Fibroblast of the aortic adventitia (primary cell): ENCODE measurements around a stretch of chr15.

DNA sequence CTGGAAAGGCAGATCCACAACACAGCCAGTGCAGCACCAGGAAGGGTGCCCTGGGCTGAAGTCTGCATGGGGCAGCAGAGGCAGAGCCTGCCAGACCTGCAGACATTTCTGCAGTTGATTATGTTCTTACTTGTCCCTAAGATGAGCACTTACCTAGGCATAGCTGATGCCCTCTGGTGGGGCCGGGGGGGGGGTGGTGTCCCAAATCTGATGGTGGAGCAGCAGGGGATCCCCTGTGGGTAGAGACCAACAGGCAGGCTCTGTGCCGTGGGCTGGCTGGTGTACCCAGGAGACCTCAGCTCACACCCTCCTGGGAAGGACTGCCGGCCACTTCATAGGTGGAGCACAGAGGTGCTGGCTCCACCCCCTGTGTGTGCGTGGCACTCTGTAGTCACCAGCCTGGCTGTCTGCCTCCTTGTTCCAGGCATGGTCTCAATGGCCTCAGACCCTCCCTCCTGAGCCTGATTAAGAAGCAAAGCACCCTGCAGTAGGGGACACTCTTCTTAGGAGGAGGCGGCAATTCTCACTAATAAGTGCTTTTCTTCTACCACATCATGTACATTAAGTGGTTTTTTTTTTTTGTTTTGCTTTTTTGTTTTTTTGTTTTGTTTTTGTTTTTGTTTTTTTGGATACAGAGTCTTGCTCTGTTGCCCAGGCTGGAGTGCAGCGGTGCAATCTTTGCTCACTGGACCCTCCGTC is 97.4 kb upstream of the KLF13 start:
- CAGE, long polyA plus RNA: no peak

DNA sequence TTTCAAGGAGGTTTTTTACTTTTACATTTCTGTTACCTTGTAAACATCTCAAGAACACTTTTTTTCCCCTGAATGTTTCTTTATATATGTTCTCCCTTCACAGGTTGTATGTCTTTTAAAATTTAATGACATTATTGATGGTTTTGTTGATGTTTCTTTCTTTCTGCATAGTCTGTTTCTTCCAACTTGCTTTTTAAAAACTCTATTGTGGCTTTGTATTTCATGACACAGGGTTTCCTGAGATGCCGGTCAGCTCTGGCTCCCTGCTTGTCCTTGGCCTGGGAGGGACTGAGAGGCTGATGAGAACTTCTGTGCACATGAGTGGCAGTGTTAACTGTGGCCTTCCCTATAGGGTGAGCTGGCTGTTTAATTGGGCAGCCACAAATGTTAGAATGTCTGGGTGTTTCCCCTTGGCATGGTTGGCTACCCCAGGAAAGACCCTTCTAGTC is 3.2 kb upstream of the KLF13 start:
- CAGE, long polyA plus RNA: no peak

DNA sequence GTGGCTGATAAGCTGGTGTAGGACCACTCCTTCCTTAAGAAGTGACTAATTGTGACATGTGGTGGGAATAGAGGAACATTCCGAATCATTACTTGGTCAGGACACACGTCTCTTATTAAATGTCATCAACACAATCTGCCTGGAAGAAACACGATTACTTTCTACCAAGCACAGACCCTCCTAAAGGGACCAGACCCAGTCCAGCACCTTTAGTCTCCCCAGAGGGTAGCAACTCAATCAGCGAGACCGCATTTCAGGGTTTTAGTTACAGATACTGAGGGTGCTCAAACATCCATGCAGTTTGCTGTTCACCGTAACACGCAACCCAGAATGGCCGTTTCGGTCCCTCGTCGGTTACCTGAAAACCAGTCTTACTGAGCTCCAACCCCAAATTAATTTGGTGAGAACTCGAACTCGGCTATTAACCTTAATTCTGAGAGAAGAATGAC is 1.6 kb upstream of the KLF13 start:
- CAGE, long polyA plus RNA: no peak

- CAGE, long polyA plus RNA: no peak
Measured at GRCh38 chr15:31329125-31329541, 2.5 kb downstream of the KLF13 start.

GRCh38 chr15:31354690-31355553 is 28.3 kb downstream of the KLF13 start:
- CAGE, long polyA plus RNA: no peak

GRCh38 chr15:31365458-31366247 is 39.0 kb downstream of the KLF13 start:
- CAGE, long polyA plus RNA: no peak

- CAGE, long polyA plus RNA: no peak
Measured at GRCh38 chr15:31440524-31441353, 114.1 kb downstream of the KLF13 start.

- CAGE, long polyA plus RNA: no peak
Measured at GRCh38 chr15:32342622-32343256, 60.4 kb downstream of the GOLGA8K start.

DNA sequence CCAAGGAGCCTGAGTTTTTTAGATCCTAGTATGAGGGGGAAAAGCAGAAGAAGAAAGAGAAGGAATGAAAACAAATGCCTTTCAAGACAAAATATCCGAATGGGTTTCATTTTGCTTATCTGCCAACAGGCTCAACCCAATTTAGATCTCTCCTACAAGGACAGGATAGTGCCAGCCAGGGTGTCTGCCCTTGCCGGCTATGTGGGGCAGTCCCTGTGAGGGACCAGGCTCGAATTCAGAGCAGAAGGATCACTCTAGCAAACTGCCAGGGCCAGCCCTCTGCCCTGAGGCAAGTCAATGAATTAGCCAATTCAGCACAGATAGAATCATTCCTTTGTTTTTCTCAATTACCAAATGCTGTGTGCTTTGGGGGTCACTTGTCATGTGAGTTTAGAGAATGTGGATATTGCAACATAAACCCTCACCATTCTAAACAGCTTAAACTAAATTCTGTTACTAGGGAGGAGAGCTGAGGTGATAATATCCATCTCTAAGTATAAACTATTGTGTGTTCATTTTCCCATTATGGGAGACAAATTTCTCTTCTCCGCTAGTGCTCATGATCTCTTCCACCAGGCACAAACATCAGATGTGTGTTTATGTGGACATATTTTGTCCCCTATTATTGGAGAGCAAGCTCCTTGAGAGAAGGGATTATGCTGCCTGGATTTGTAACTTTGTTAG is 28.7 kb downstream of the SCG5 start:
- CAGE, long polyA plus RNA: no peak

DNA sequence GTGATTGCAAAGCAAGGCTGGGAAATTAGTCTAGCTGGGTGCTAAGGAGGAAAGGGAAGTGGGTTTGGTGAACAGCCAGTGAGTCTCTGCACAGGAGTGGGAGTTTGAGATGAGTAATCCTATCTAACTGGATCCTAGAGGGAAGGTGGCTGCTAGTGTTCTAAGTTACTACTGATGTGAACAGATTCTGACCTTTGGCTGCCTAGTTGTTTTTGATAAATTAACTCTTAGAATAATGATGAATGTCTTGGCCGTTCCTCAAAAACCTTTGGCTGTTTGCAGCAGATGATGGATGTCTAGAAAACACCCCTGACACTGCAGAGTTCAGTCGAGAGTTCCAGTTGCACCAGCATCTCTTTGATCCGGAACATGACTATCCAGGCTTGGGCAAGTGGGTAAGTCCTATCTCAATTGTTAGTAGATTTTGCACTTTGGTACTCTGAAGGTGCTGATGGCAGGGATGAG is 33.5 kb upstream of the GREM1 start:
- CAGE, long polyA plus RNA: no peak

DNA sequence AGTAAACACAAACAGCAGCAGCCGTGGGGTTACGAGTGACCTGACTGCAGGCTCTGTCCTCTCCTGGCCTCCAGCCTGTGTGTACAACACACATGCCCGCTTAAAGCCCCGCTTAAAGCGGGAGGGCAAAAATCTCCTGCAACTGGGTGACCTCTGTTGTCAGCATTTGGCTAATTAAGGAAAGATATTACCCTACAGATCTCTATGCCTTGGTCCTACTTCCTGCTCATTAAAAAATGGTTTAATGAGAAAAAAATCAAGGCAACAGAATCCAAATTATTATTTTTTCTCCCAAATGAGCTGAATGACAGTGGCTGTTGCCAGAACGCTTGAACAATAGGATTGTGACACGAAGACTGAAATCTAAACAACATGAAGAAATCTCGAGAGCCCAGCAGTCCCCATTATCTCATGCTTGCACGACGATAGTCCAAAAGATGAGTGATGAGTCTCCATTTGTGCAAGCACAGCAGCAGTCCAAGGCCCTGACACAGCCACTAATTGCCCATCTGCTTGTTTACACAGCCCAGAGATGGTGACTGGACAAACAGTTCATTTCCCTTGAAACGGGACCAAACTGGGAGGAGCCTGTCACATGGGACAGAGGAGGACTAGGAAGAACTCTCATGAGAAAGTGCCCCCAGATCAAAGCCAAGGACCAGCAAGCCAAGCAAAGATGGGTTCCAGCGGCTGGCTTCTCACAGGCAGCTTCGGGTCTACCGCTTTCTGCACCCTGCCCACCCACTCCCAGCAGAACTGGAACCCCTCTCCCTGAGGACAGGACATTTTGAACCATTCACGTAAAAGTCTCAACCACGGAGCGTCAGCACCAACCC is 120.9 kb downstream of the GREM1 start:
- CAGE, long polyA plus RNA: no peak

GRCh38 chr15:32861832-32862311 is 144.1 kb downstream of the GREM1 start:
- CAGE, long polyA plus RNA: no peak

DNA sequence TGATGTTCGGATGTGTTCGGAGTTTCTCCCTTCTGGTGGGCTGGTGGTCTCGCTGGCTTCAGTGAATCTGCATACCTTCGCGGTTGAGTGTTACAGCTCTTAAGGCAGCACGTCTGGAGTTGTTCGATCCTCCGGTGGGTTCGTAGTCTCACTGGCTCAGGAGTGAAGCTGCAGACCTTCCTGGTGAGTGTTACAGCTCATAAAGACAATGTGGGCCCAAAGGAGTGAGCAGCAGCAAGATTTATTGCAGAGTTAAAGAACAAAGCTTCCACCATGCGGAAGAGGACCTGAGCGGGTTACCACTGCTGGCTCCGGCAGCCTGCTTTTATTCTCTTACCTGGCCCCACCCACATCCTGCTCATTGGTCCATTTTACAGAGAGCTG is 175.8 kb downstream of the FMN1 start:
- CAGE, long polyA plus RNA: no peak

DNA sequence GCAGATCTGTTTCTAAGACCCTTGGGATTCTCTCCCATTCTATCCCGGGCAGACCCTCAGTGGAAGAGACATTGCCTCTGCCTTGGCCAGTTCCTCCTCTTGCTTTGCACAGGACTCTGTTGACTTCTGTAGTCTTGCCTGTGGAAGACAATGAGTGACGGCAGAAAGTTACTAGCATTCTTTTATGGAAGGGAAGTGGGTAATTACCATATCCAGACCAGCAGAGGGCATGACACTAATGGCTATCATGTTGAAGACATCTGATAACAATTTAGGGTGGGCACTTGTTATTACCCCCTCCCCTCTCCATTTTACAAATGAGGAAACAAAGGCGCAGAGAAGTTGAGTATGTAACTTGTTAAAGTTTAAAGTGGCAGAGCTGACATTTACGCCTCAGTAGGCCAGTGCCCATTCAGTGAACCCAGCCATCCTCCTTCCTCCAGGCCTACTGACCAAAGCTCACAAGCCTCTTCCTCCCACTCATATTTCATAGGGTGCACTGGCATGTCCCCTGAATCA is 48.2 kb upstream of the FMN1 start:
- CAGE, long polyA plus RNA: no peak

GRCh38 chr15:33535055-33535364 is 224.2 kb downstream of the RYR3 start:
- CAGE, long polyA plus RNA: no peak

GRCh38 chr15:34335042-34335586 is 2.5 kb downstream of the SLC12A6 start:
- CAGE, long polyA plus RNA: no peak

DNA sequence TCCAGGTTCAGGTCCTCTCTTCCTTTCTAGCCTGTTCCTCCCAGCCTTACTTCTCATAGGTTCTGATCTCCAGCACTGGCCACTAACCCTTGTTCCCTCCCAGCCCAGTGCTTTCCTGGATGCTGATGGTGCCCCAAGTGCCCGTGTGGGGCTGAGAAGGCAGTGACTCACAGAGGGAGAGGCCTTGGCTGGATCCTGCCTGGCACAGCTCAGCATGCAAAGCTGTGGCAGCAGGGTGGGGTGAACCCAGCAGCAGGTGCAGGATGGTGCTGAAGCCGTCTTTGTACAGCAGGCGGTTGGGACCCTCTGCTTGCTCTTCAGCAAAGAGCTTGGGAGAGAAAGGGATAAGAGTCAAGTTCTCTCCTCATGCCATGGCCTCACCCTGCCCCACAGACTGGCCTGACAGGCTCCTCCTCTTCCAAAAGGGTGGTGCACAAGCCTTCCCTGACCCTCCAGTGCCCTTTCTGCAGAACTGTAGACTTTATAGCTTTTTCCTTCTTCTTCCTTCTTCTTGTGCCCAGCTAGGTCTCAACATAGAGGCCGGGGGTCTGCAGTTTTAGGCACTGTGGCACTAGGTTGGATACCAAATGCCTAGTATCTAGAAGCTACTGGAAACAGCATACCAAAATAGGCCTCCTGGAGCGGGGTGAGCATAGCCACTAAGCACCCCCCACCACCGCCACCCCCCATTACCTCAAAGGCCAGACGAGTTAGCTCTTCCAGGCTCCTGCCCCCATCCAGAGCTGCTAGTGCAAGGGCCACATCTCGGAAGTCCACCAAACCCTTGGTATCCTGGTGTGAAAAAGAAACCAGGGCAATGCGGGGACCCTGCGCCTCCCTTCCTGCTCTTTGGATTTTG is 7.3 kb downstream of the LPCAT4 start:
- CAGE, long polyA plus RNA: no peak

DNA sequence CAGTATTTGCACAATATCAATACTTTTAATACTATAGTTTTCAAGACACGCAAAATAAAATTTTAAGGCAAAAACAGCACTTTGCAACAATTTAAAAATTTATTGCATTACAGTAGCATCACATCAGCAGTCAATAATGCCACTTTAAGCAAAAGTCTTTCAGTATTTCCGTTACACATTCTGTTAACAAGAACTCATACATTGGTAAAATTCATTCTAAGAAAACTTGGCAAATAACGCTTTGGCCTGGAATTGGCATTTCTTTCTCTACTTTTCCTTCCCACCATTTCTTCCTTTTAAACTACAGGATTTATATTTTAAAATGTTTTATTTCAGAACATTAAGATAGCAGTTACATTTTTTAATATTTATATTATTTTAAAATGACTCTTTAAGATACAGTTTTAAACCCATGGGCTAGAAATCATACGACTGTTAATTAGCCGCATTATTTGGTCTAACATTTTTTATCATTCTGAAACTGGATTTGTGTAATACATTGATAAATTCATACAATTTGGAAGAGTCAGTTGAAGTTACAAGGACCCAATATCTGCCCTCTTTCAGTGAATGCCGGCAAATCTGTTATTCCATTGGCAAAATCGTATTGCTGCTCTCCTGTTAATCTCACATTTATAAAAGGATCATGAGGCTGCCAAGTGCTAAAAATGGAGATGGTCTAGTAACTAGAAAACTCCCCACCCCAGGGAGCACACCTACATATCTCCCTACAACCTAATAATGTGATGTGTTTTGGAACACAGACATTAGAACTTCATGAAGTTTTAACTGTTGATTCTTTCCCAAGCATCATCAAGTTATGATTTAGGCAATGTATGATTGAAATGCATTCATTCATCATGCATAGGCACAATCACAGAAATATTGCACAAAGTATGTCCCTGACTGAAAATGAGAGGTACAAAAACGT is 12.3 kb upstream of the LPCAT4 start:
- CAGE, long polyA plus RNA: no peak

GRCh38 chr15:34789192-34789577 is 6.2 kb downstream of the ACTC1 start:
- CAGE, long polyA plus RNA: no peak

- CAGE, long polyA plus RNA: no peak
Measured at GRCh38 chr15:34799175-34799806, 3.9 kb upstream of the ACTC1 start.